Foreskin keratinocyte (primary cell): ENCODE results near the gene LTV1.

DNA sequence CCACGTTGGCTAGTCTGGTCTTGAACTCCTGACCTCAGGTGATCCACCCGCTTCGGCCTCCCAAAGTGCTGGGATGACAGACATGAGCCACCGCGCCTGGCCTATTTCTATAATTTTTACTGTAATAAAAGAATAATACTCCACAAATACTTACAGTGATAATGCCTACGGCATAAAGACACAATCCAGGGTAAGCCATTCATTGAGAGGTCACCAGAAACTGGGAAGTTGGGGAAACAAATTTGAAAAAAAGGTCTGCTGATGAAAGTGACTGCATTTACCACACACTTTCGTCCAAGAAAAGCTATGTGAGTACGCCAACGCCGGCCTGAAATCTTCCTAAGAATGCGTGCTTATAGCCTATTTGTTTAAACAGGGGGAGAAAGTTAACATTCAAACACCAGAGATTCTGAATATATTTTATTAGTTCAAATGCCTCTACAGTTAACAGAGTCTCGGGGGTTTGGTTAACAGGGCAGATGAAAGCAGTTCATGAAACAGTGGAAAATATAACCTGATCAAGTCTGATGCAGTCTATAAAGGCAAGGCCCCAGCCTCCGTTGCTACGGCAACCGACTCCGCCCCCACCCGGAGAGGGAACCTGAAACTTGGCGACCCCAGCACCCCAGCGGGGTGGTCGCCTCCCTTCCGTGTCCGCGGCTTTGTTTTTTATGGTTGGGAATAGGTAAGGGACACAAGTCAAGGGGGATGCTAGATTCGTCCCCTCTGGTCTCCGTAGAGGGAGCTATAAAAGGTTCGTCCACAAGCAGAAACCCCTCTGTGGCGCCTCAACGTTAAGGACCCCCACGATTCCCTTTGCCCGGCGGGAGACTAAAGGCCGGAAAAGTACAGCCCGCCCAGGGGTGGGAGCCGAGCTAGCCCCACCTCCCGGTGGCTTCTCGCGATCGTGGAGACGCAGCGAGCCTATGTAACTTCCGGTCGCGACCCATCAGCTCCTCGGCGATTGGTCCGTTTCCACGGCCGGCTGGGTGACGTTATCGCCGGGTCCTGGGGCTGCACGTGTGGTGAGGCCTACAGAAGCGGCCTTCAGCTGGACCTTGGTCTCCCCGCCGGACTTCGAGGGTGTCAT is at the start of gene LTV1:
TSS of gene LTV1 (plus strand) at position 990 of the 1,090 bp plus-strand sequence.
- RAMPAGE, total RNA = start-site peak on the plus strand centred at position 1,016 of the sequence, 56 bp wide, 668 and 628 reads in 2 replicates

DNA sequence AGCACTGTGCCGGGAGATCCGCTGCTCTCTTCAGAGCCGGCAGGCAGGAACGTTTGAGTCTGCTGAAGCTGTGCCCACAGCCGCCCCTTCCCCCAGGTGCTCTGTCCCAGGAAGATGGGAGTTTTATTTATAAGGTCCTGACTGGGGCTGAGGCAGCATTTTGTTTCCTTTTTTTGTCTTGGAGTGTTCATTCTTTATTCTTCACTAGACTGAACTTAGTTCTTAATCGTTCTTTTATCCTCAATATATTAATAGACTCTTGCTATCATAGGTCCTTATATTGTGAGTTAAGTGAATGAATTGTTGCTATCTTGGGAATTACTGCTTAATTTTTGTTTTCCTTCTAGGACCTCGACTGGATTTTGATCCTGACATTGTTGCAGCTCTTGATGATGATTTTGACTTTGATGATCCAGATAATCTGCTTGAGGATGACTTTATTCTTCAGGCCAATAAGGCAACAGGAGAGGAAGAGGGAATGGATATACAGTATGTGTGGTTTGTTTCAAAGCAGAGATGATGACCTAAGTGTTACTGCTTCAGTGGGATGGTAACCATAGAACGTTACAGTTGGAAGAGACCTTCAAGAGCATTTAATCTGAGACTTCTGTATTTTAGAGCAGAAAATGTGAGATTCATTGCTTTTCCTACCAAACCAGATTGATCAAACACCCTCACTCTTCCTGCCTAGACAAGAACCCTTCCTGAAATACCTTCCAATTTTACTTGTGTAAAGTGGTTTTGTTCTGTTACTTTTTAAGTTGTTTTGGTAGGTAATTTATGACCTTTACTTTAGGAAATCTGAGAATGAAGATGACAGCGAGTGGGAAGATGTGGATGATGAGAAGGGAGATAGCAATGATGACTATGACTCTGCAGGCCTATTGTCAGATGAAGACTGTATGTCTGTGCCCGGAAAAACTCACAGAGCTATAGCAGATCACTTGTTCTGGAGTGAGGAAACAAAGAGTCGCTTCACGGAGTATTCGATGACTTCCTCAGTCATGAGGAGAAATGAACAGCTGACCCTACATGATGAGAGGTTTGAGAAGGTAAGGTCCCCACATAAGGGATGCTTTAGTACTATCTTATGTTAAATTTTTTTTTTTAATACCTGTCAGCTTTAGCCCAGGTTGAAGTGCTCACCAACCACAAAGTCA is 6.9 kb upstream of the ZC2HC1B start:
- RAMPAGE, total RNA = no peak

- RAMPAGE, total RNA = no peak
Measured at GRCh38 chr6:144170049-144170628, 19.8 kb downstream of the STX11 start.

DNA sequence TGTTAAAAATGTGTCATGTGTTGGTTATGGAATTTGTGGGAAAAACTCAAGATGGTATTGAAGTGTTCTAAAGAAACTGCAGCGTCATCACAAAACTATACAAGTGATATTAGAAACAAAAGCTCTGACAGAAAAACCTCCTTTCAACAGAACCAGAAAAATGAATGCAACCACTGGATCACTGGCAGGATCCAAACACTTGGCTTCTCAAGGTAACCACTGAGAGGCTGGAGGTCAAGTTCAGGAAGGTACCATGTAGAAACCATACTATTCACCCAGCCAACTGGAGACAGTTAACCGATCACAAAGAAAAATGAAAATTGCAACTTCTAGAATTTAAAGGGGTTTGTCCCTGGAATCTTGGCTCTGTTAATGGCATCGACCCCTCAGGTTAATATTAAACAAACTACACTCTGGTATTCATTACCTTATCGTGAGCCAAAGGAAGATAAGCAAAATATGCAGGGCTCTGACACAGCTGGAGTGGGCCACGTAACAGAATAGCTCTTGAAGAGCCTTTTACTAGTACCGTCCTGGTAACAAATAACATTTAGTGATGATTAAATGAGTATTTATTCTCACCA is 20.3 kb upstream of the UTRN start:
- RAMPAGE, total RNA = no peak

DNA sequence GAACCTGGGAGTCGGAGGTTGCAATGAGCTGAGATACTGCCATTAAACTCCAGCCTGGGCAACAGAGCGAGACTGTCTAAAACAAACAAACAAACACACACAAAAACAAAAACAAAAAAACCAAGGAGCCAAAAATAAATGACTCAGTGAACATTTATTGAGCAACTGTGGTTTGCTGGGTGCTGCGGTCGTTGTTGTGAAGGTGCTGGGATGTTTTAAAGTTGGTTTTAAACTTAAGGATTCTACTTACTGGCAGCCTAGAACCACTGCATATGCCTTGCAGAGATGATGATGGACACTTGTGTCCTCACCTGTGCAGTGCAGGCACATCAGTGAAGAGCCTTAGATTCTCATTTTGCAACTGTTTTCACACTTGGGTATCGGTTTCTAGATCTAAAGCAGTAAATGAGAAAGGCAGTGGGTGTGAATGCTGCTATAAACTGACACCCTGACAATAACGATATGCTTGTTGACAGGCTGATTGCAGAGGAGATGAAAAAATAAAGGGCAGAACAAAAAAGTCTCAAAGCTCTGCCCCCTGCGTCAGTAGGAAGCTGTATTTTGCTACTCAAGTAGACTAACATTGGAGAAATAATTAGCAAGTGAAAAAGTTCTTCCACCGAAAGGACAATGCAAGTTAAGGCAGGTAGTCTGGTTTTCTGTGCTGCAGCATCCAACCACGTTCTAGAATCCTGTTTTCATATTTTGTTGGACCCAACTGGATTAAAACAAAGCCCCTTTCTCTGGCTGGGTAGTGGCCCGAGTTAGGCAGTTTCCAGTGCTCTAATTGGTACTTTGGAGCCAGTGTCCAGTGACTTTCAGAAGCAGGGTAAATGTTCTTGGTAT is 68.9 kb downstream of the UTRN start:
- RAMPAGE, total RNA = no peak

- RAMPAGE, total RNA = no peak
Measured at GRCh38 chr6:144377404-144378201, 92.5 kb downstream of the UTRN start.

DNA sequence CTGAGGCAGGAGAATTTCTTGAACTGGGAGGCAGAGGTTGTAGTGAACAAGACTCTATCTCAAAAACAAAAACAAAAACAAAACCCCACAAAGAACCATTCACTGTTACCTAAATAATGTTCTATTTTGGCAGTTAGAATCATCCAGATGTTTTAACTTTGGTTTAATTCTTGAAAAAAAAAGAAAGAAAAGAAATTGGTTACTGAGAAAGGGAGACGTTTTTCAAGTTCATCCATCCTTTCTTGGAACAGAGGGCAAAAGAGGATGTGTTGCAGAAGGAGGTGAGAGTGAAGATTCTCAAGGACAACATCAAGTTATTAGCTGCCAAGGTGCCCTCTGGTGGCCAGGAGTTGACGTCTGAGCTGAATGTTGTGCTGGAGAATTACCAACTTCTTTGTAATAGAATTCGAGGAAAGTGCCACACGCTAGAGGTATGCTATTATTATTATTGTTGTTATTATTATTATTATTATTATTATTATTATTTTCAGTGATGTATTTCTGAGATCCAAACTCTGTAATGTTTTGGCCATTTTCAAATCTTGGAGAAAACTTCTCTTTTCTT is 196.9 kb downstream of the UTRN start:
- RAMPAGE, total RNA = no peak

GRCh38 chr6:144630827-144631187 is 345.7 kb downstream of the UTRN start:
- RAMPAGE, total RNA = no peak

GRCh38 chr6:144921398-144921830 is 636.3 kb downstream of the UTRN start:
- RAMPAGE, total RNA = no peak

DNA sequence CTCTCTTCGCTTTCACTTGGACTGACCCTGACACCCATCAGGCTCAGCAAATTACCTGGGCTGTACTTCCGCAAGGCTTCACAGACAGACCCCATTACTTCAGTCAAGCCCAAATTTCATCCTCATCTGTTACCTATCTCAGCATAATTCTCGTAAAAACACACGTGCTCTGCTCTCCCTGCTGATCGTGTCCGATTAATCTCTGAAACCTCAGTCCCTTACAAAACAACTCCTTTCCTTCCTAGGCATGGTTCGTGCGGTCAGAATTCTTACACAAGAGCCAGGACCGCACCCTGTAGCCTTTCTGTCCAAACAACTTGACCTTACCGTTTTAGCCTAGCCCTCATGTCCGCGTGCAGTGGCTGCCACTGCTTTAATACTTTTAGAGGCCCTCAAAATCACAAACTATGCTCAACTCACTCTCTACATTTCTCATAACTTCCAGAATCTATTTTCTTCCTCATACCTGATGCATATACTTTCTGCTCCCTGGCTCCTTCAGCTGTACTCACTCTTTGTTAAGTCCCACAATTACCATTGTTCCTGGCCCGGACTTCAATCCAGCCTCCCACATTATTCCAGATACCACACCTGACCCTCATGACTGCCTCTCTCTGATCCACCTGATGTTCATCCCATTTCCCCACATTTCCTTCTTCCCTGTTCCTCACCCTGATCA is 641.5 kb downstream of the UTRN start:
- RAMPAGE, total RNA = no peak

DNA sequence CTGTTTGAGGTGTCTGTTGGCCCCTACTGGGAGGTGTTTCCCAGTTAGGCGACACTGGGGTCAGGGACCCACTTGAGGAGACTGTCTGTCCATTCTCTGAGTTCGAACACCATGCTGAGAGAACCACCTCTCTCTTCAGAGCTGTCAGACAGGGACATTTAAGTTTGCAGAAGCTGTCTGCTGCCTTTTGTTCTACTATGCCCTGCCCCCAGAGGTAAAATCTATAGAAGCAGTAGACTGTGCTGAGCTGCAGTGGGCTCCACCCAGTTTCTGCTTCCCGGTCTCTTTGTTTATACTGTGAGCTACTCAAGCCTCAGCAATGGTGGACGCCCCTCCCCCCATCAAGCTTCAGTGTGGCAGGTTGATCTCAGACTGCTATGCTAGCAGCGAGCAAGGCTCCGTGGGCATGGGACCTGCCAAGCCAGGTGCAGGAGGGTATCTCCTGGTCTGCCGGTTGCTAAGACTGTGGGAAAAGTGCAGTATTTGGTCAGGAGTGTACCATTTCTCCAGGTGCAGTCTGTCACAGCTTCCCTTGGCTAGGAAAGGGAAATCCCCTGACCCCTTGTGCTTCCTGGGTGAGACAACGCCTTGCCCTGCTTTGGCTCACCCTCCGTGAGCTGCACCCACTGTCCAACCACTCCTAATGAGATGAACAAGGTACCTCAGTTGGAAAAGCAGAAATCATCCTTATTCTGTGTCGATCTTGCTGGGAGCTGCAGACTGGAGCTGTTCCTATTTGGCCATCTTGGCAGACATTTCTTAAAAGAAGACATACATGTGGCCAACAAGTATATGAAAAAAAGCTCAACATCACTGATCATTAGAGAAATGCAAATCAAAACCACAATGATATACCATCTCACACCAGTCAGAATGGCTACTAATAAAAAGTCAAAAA is 692.2 kb downstream of the UTRN start:
- RAMPAGE, total RNA = no peak

GRCh38 chr6:145684751-145685324 is 50.5 kb downstream of the EPM2A start:
- RAMPAGE, total RNA = no peak

GRCh38 chr6:146271248-146271536 is 242.3 kb downstream of the GRM1 start:
- RAMPAGE, total RNA = no peak

GRCh38 chr6:146887300-146887640 is 288.5 kb downstream of the ADGB start:
- RAMPAGE, total RNA = no peak

- RAMPAGE, total RNA = no peak
Measured at GRCh38 chr6:146914330-146915353, 289.6 kb upstream of the STXBP5 start.

- RAMPAGE, total RNA = no peak
Measured at GRCh38 chr6:147131781-147132208, 72.4 kb upstream of the STXBP5 start.

DNA sequence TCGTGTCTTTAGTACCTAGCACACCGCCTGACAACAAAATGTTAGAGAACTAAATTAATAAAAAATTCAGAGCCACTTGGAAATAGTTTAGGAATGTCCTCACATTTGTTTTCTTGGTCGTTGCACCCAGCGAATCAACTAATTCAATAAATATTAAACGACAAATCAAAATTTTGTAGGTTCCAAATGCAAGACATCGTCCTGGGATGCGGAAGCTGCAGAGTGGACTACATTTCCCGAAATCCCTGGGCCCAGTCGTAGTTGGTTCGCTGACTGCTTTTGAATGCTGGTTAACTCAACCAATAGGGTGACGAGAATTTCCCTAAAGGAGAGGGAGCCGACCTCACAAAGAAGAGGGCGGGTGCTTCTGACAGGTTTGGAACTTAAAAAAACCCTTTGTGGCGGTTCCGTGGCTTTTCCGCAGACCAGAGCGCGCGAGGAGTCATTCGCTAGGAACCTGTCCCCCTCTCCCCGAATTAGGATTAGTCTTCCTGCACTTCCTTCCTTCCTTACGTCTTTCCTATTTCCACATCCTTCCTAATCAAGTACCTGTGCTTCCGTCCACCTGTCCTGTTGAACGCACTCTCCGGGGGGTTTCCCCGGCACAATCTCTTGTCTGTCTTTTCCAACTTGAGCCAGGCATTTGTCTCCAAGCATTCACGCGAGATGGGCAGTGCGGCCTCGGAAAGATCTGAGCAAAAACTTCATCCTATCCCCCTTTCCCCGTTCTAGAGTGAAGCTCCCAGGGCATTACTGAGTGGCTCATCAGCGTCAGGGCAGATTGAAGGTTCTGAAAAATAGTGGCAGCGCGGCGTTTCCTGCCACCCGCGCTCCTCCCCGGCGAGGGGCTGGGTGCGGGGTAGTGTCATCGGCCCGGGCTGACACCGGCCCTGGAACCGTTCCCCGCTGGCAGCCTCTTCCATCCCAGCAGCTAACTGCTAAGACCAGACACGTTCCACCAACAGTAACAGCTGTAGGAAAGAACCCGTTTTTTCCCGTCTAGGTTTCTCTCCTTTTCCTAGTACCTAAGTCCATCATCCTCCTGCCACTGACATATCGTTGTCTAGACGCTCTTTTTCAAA is 1.6 kb upstream of the STXBP5 start:
- RAMPAGE, total RNA = no peak

- RAMPAGE, total RNA = no peak
Measured at GRCh38 chr6:147204459-147204792, 209 bp downstream of the STXBP5 start.

DNA sequence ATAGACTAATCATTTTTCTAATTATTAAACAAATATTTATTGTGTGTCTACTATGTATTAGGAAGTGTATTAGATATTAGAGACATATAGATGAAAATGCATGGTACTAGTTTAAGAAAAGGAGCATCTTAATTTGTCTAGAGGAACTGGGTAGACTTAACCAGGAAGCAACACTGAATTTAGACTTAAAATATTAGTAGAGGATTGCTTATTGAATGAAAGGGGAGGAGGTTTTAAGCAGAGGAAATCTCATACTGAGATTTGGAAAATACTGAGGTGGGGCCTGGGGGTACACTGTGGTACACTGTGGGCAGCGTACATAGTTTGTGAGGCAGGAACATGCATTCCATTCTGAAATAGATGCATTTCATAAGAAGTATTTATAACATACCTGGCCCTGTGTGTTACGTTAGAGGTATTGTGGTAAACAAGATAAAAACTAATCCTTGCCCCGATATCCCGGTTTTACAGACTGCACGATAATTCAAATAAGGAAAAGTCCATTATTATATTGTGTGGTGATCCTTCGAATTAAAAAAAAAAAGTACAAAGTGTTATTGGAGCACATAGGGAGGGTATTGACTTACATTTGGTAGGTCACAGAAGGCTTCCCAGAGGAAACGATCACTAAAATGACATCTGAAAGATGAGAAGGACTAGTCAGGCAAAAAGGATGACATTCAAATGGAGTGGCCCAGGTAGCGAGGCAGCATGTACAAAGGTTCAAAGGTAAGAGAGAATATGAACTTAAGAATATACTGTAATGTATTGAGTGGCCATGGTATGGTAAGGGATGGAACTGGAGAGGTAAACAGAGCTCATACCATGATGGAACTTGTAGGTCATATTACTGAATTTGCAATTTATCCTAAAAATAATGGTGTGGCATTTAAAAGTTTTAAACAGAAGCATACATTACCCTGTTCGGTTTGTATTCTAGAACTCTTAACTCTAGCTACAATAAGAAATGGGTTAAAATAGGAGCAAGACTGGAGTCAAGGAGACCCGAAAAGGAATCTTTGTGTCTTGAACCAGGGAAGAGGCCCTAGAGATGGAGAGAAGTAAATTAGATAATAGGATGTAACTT is 61.5 kb downstream of the STXBP5 start:
- RAMPAGE, total RNA = no peak

DNA sequence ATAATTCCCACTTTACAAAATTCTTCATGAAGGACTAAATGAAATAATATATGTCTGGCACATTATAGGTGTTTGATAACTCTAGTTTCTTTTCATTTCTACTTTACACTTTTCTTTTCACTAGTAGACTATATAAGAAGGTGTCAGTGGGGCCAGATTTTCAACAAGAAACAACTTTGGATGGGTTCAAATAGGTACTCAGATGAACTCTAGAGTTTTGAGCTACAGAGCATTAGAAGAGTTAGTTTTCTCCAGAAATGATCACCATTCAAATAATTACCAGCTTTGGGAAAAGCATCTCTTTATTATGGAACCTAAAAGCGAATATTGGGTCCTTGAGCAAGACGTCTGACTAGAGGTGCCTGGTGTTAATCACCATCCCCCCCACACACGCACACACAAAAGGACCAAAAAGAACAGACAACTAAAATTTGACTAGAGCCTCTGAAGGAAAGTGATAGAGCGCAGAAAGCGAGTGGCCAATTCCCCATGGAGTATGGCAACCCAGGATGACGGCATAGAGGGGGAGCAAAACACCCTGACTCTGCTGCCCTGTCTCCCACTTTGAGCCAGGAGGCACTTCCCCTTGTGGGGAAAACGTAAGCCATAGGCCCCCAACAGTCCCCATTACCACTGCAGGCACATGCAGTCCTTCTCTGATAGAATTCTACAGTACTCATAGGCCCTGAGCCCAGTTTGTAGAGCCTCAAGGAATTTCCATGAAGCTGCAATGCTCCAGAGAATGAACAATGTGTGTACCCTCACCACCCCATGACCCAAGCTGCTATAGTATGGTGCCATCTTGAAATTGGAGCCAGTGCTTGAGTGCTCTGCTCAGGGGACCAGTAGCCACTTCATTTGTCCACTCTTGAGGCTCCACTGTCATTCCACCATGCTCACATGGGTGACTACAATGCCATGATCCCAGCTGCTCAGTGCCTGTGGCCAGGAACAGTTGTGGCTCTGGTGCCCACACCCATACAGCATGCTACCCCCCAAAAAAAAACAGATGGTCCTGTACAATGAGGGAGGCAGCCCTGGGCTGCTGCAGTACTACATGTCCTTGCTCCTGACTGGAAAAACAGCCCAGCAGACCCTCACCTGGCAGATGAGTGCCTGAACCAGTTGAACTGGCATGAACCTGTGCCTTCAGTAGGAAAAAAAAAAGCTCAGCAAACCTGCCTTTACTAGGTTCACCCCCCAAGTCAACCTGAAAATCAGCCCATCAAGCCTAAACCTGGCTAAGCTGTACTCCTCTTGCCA is 91.3 kb downstream of the STXBP5 start:
- RAMPAGE, total RNA = no peak